HT-29 (cell line): Measurements from ENCODE around the genes STK10 and DUSP1.

- RAMPAGE, long total RNA = no peak
These were observed at the start of gene STK10 for GRCh38 chr5:172187550-172188442. STK10 (minus strand) TSS chr5:172188224.

GRCh38 chr5:172283953-172285062 lies 744 bp upstream of the UBTD2 start:
- RAMPAGE, long total RNA = no peak

DNA sequence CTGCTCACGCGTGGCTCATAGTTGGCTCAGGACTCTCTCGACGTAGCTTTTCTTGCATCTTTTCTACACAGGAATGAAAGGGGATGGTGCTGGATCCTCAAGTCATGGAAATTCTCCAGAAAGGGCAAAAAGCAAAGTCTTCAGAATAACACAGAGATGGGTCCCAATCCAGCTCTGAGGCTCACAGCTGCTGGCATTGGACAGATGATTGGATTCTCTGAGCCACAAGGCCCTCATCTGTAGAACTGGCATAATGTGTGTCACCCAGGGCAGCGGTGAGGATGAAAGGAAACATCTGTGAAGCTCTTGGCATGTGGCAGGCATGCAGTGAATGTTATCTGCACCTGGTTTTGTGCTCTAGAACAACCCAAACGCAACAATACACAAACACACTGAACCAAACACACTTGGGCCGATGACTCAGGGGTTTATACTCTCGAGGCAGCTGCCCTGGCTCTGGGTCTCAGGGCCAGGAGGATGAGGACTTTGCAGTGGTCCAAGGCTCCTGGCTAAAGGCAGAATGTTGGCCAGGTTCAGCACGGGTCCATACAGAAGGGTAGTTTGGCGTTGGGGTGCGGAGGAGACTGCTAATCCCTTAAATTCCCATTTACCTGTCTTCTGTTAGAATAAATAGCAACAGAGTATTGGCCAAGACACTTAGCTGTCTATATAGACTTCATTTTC lies 64.1 kb upstream of the UBTD2 start:
- RAMPAGE, long total RNA = no peak

DNA sequence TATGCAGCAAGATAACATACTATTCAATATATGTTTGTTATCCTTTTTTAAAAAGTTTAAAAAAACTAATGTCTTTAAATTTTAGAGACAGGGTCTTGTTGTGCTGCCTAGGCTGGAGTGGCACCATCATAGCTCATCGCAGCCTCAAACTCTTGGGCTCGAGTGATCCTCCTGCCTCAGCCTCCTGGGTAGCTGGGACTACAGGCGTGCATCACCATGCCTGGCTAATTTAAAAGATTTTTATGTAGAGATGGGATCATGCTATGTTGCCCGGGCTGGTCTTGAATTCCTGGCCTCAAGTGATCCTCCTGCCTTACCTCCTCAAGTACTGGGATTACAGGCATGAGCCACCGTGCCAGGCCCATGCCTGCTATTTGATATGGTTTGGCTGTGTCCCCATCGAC lies 68.6 kb upstream of the UBTD2 start:
- RAMPAGE, long total RNA = no peak

DNA sequence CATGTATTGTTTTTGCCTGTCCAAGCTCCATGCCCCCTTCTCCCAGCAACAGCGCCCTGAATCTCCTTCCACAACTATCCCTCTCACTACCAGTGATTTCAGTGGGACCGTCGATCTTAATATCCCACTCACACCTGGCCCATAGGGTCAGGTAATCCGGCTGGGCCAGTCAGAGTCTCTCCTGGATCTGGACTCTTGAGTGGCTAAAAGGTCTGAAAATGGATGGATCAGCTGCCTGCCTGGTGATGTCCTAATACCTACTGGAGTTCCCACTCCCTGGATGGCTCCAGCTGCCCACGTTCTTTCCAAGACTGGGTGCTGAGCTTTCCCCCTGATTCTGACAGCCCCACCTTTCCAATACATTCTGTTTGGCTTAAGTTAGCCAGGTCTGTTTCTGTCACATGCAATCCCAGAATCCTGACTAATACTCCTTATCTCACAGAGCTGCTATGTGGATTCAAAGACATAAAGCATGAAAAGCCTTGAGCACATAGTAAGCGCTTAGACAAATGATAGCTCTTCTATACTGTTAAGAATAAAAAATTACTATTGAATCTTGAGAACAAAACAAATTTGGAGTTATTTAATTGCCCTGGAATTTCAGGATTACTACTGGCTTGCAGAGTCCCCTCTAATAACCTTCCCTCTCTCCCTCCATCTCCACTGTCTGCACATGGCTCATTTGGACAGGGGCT lies 10.2 kb downstream of the SH3PXD2B start:
- RAMPAGE, long total RNA = no peak

DNA sequence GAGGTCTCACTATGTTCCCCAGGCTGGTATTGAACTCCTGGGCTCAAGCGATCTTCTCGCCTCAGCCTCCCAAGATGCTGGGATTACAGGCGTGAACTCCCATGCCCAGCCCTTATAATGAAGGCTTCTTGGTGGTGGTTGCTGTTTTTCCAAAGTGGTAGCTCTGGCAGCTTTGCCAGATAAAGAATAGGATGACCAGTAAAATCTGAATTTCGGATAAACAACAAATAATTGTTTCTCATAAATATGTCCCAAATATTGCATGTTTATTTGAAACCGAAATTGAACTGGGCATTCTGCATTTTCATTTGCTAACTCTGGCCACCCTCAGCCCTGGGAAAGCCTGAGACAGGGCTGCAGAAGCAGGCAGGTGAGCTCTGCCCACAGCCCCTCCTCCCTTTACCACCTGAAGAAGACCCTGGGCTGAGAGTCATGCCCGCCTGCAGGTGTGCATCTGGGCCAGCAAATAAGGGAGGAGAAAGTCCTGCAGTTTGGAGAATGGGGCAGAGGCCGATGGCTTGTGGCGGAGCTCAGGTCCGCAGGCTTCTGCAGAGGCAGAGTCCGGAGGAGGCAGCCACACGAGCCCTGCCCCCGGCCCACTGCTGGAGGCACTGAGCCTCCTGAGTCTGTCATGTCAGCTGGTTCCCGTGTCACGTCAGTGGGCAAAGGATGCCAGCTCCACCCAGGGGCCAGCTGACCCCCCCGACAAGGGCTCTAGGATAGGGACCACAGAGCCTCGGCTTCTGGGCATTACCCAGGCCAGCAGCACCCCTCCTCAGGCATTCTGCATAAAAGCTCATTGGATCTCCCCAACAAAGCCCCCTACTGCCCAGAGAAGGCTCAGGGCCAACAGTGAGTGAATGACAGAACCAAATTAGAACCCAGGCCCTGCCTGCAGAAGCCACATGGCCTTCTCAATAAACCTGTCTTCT lies 8.7 kb downstream of the SH3PXD2B start:
- RAMPAGE, long total RNA = no peak

- RAMPAGE, long total RNA = no peak
These were observed 24.7 kb upstream of the SH3PXD2B start for GRCh38 chr5:172478956-172479437.

DNA sequence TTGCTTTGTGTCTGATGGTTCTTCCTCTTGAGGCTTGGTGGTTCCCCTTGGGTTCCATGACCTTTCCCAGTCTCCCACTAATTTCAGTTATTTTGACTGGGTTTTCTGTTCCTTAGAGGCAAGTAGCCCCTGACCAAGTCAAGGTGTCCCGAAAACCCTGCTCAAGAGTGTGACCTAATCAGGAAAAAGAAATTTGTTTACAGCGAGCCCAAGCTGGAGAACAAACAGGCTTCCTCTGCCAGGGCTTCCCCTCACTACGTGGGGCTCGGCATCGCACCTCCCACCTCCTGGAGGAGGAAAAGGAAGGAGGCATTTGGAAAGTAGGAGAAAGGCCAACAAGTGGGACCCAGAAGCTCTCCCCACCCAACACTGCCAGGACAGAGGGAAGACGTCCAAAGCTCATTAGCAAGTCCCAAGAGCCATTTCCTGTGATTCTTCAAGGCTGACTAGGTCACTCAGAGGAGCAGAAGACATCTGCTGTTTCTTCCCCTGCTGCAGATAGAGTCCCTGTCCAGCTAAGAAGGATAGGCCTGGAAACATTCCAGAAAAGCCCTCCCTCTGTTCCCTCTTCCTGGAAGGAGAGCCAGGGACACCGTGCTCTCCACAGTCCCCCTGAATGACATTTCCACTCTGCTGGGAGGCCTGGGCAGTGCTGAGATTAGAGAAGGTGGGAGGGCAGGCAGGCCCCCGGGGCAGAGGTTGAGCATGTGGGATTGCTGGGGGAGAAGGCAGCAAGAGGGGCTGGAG lies 57.1 kb upstream of the NEURL1B start:
- RAMPAGE, long total RNA = no peak

DNA sequence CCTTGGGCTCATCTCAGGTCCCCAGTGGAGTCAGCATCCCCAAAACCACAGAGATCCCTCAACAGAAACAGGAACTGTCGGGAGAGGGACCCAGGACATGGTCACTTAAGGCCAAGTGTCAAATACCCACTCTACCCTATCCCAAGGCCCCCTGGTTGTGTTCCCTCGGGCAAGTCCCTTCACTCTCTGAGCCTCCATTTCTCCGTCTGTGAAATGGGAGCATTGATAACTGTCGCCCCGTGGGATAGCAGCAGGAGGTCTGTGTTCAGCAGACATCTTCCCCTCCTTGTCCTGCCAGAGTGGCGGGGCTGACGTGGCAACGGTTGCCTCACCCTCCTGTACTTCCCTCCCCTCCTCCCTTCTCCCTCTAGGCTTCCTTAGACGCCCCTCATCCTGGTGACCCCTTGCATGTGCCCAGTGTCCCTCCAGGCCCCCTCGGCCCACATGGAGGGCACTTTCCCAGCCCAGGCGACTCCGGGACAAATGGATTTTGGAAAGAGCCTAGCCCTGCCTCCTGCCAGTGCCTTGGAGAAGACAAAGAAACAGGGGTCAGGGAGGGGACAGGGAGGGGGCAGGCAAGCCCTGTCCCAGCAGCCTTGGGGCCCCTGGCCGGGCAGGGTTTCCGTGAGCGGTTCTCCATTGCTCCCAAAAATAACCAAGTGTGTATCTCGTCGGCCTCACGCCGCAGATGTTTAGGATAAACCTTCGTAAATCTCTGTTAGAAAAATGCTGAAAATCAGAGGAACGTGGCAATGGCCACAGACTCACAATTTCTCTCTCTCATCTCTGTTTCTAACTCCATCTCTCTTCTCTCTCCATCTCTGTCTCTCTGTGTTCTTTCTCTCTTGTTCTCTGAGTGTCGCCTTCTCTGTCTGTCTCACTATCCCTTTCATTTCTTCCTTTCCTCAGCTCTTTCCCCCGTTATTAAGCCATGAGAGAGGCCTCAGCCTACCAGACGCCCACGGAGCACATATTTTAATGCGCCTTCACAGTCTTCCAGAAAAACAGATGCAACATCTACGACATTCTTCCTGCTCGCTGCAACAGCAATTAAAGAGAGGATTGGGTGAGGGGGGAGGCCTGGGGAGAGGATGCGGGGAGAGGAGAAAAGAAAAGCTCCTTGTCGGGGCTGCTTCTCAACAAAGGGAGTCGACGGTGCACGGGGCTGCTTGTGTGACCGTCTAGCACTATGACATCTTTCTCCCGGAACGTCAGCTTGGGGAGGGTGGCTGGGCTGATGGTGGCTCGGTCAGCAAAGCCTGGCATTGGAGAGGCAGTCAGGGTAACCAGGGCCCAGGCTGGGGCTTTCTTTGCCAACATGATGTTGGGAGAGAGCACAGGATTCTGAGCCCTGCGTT lies 38.1 kb upstream of the NEURL1B start:
- RAMPAGE, long total RNA = no peak

- RAMPAGE, long total RNA = no peak
These were observed 29.0 kb upstream of the NEURL1B start for GRCh38 chr5:172611971-172612568.

- RAMPAGE, long total RNA = no peak
These were observed 6.4 kb downstream of the NEURL1B start for GRCh38 chr5:172647355-172648009.

- RAMPAGE, long total RNA = no peak
These were observed 21.1 kb downstream of the DUSP1 start for GRCh38 chr5:172749658-172750493.

GRCh38 chr5:172751639-172752061 lies 19.3 kb downstream of the DUSP1 start:
- RAMPAGE, long total RNA = no peak

GRCh38 chr5:172770479-172771292 lies at the start of gene DUSP1:
DUSP1 (minus strand) TSS chr5:172771195.
- RAMPAGE, long total RNA = no peak

GRCh38 chr5:172819778-172820702 lies 14.0 kb upstream of the ERGIC1 start:
- RAMPAGE, long total RNA = no peak

DNA sequence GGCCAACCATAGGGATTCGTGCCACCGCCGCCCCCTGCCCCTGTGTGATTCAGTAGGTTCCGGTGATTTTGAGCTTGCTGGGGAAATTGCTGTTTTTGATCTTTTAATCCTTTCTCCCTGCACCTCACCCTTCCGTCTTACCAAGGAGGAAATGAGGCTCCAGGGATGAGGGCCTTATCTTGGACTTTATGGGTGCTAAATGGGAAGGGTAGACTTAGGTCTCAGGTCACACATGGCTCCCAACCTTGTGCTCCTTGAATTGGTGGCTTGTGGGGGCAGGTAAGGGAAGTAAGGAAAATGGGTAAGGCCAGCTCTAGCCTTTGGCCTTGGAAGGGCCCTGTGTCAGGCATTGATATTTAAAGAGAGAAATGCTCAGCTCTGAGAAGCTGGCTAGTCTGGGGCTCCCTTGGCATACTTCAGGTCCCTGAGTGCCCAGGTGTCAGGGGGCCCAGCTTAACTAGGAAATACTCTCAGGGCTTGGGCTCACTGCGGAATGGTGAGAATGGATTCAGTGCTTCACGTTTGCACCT lies 2.0 kb downstream of the ERGIC1 start:
- RAMPAGE, long total RNA = no peak

DNA sequence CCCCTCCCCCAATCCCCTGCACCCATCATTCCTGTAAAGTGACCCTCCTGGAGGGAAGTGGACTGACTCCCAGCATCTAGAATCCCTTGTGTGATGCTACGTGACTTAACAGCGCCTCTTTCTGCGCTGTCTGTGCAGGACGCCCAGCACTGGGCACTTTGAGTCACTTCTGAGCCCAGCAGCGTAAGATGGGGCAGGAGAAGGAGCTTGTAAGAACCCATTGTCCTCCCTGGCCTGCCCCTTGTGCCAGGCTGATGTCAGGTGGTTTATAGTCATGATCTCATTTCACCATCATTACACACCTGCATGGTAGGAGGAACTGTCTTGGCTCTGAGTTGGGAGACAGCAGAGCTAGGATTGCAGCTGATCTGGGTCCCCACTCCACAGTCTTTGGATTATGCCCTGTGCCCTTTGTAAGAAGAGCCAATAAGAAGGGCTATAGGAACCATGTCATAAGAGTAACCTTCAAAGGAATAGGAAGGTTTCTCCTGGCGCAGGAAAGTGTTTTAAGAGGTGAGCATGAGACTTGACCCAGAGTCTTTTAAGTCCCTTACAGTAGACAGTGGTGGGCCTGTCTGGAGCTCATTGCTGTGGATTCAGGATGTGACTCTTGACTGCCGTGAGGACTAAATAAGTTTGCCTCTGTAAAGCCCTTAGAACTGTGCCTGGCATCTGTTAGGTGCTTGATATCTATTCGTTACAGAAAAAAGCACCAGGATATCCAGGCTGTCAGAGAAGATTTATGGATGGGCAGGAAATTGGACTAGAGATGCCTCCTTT lies 12.3 kb downstream of the ERGIC1 start:
- RAMPAGE, long total RNA = no peak

DNA sequence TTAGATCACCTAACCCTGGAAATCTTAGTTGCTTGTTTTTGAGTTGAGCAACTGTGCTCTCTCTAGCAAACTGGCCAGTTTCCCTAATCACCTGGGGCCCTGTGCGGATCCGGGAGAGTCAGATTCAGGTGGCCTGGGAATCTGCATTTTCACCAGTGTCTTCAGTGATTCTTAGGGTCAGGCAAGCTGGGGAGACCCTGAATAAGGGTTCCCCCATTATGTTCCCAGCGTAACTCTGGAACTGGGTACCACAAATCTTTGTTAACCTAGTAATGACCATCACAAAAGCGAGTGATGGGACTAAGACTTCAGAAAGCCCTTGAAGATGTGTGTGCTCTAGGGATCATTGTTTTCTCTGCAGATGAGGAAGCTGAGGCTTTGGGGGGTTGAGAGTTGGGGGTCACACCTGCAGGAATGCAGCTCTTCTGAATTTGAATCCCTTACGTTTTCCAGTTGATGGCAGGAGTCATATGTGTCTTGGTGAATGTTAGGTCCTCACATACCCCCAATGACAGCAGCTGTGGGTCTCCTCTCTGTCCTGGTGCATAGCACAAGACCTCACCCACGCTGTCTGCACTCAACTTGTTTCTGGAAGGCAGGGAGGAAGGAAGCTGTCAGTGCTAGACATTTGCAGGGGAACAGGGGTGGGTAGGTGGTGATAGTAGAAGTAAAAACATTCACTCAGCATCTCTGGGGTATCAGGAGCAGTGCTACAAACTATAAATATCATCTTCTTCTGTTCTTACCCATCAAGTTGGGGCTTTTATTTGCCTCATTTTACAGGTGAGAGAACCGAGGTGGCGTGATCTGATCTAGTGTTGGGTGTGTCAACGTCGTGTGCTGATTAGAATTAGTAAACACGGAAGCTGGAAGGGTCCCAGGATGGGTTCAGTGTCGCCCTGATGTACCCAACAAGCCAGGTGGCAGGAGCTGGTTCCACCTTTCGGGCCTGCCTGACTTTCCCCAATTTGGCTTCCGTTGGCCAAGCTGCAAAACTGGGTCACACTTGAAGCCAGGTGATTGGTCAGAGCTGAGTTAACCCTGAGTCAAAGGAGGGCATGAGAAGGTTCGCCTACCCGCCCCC lies 15.5 kb downstream of the ERGIC1 start:
- RAMPAGE, long total RNA = no peak

GRCh38 chr5:172855444-172856468 lies 21.7 kb downstream of the ERGIC1 start:
- RAMPAGE, long total RNA = no peak

GRCh38 chr5:172886805-172887668 lies 53.0 kb downstream of the ERGIC1 start:
- RAMPAGE, long total RNA = no peak